Testis (tissue), 5 donors: ENCODE data around the genes KPNB1, HOXB4, HOXB3 and HOXB9.

DNA sequence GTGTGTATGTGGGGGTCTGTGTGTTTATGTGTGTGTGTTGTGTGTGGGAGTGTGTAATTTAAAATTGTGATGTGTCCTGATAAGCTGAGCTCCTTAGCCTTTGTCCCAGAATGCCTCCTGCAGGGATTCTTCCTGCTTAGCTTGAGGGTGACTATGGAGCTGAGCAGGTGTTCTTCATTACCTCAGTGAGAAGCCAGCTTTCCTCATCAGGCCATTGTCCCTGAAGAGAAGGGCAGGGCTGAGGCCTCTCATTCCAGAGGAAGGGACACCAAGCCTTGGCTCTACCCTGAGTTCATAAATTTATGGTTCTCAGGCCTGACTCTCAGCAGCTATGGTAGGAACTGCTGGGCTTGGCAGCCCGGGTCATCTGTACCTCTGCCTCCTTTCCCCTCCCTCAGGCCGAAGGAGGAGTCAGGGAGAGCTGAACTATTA lies 13.4 kb upstream of the EFCAB13 start:
- PRO-cap, 3 experiments, result no peak in any of the 3 experiments
- RAMPAGE, long total RNA, 2 experiments, result no peak in any of the 2 experiments
- RRBS, result no CpG with 5 or more reads among the region's 2 CpGs

GRCh38 chr17:47648626-47649035 lies 1.1 kb upstream of the KPNB1 start:
- PRO-cap, 3 experiments, result no peak in any of the 3 experiments
- RAMPAGE, long total RNA, 2 experiments, result no peak in any of the 2 experiments
- RRBS, result 5% methylated on average over 1 of the region's 11 CpGs

- PRO-cap, 3 experiments, result peak in 3 of 3 experiments; most common plus-strand start chr17:47649965 (in 3); most common minus-strand start chr17:47650513 (in 2)
- RAMPAGE, long total RNA, 2 experiments, result start-site peak on the plus strand in 2 of 2 experiments, at chr17:47649829-47650393 at its widest, 35 to 199 reads per replicate
- RRBS, result 1% methylated on average over 15 of the region's 93 CpGs
These were observed at the start of gene KPNB1 for GRCh38 chr17:47649672-47650681. Gene KPNB1, plus strand, starts transcription at chr17:47649919.

GRCh38 chr17:47673275-47674383 lies 20.3 kb upstream of the TBKBP1 start:
- PRO-cap, 3 experiments, result no peak in any of the 3 experiments
- RAMPAGE, long total RNA, 2 experiments, result no peak in any of the 2 experiments
- RRBS, result no CpG with 5 or more reads among the region's 9 CpGs

- PRO-cap, 3 experiments, result no peak in any of the 3 experiments
- RAMPAGE, long total RNA, 2 experiments, result no peak in any of the 2 experiments
- RRBS, result no CpG with 5 or more reads among the region's 3 CpGs
These were observed 13.7 kb upstream of the TBKBP1 start for GRCh38 chr17:47680236-47680708.

DNA sequence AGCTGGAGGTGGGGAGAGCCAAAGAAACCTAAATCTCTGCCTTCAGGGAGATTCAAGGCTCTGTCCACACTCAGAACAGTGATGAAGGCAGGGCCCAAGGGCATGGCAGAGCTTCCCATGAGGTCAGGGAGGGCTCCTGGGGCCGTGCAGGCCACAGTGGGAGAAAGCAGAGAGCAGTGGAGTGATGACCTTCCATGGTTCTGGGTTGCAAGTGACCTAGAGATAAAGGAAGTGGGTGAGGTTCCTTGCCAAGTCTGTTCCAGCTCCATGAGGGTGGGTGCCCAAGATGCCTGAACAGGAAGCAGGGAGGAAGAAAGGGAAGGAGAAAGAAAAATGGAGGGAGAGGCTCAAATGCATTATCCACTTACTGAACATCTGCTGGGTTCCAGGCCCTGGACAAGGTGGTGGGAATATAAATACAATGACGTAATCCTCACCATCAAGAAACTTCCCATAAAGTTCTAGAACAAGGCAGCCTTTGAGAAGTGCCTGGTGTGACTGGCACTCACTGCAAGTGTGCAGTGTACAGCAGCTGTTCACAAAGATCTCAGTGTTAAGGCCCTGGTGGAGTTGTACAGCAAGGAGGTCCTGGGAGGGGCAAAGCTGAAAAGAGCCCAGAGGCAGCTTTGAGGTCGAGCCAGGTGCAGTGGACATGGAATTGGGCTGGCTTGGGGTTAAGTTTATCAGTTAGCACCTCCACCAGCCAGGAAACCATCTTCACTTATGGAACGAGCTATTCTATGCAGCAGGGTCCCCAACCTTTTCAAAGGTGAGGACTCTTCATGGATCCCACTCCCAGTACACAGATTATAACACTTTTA lies 13.4 kb downstream of the TBKBP1 start:
- PRO-cap, 3 experiments, result no peak in any of the 3 experiments
- RAMPAGE, long total RNA, 2 experiments, result no peak in any of the 2 experiments
- RRBS, result no CpG with 5 or more reads among the region's 4 CpGs

GRCh38 chr17:47734659-47735489 lies 1.8 kb downstream of the TBX21 start:
- PRO-cap, 3 experiments, result no peak in any of the 3 experiments
- RAMPAGE, long total RNA, 2 experiments, result no peak in any of the 2 experiments
- RRBS, result 57% methylated on average over 4 of the region's 14 CpGs

DNA sequence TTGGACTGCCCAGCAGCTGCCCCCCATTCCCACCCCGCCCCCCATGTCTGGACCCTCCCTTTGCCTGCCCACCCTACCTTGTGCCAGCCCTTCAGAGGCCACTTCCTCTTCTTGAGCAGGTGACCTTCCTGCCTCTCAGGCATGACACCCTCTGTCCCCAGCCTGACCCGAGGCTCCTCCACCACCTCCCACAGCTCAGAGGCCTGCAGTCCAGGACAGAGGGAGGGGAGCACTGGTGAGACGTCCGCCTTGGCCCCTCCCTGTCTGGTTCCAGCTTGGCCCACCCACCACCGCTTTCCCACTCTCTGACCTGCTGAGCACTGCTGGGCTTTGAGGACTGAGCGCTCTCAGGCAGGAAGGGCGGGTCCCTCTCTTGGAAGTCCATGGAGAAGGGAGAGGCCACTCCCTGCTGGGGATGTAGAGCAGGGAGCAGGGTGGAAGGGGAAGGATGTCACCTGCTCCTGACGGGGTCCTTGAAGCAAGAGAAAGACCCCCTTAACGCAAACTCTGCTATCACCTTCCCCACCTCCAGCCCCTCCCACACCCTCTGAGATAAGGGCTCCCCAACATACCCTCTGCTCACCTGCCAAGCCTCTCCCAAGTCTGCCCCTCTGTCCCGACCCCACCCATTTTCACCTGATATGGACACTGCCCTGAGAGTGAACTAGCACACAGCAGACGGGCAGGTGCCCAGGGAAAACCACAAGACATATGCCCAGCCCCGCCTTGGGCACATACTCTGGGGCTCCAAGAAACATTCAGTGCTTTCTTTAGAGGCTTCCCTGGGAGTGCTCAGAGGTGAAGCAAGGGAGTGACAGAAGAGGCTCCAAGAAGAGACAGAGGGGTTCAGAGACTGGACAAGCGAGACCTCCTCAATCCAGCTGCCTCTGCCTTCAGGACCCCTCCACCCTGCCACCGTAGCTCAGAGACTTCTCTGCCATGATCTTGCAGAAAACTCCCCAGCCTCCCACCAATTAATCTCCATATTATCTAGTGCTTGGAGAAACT lies 1.4 kb downstream of the OSBPL7 start:
- PRO-cap, 3 experiments, result no peak in any of the 3 experiments
- RAMPAGE, long total RNA, 2 experiments, result no peak in any of the 2 experiments
- RRBS, result no CpG with 5 or more reads among the region's 14 CpGs

GRCh38 chr17:47844096-47844722 lies 3.1 kb upstream of the SCRN2 start:
- PRO-cap, 3 experiments, result no peak in any of the 3 experiments
- RAMPAGE, long total RNA, 2 experiments, result no peak in any of the 2 experiments
- RRBS, result no CpG with 5 or more reads among the region's 7 CpGs

DNA sequence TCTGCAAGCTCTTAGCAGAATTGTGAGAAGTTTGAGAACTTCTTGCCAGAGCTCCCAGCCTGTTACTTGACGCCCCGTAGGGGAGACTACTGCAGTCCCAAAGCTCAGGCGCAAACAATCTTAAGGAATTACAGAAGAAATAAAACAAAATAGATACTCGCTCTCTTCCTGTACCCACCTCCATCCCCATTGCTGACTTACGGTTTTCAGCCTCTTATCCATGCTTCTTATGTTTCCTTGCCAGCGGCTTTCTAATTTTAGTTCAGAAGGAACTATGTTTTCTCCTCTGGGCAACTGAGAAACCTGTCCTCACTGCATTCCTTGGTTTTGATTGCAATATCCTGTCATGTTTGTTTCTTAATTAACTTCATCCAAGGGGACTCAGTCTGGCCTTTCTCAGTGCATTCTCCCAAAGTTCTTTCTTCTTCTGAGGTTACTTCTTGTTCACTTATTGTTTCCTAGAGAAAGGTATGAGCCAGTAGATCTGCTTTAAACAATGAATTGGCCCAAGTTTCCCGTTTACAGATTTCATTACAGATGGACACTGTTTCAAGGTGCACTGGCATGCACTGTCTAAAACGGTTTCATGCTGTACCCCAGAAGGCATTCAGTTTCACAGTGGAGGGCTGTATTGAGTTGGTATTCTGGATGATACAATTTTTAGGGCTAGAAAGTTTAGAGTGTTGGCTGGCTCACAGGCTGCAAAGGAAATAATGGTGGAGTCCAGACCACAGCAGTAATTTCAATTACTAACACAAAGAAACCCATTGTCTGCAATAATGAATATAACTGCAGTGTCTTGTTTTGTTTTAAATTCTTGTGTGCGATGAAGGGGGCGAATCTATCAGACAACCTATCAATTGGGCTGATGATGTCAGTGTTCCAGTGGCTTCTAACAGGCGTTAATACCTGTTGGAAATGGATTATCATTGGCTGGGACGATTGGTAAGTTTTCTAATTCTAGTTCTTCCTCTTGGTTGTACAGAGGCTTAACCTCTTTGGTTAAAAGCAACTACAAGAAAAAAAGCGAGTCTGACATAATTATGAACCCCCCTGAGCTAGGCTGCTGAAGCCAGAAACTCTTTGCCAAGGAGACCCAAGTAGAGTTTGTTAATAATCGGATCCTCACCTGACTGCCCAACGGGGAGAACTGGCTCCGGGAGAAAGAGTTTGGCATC lies 1.3 kb downstream of the SP2 start:
- PRO-cap, 3 experiments, result no peak in any of the 3 experiments
- RAMPAGE, long total RNA, 2 experiments, result no peak in any of the 2 experiments
- RRBS, result no CpG with 5 or more reads among the region's 16 CpGs

DNA sequence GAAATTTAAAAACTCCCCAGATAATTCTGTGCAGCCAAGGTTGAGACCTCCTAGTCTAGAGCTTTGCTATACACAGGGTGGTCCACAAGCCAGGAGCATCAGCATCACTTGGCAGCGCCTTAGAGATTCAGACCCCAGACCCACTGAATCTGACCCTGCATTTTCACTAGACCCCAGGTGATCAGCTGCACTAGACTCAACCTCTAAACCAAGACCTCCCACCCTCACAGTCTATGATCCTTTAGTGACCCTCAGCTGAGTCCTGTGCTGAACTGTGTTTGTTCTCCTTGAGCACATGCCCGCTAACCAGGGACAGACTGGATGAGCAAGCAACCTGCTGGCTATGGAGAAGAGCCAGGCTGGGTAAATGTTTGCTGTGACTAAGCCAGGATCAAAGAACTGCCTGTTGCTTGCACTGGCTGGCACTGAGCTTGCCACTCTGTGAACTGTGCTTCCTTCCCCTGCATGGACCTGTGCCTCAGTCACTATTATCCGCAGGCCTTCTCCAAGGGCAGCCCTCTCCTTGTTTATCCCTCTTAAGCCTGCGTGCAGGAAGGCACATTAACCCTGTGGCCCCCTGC lies 7.2 kb downstream of the PNPO start:
- PRO-cap, 3 experiments, result no peak in any of the 3 experiments
- RAMPAGE, long total RNA, 2 experiments, result no peak in any of the 2 experiments
- RRBS, result no CpG with 5 or more reads among the region's 4 CpGs

- PRO-cap, 3 experiments, result no peak in any of the 3 experiments
- RAMPAGE, long total RNA, 2 experiments, result no peak in any of the 2 experiments
- RRBS, result no CpG with 5 or more reads among the region's 3 CpGs
These were observed 4.8 kb upstream of the CDK5RAP3 start for GRCh38 chr17:47965988-47966676.

- PRO-cap, 3 experiments, result peak in 1 of 3 experiments; most common minus-strand start chr17:48100788 (in 1)
- RAMPAGE, long total RNA, 2 experiments, result no peak in any of the 2 experiments
- RRBS, result no CpG with 5 or more reads among the region's 18 CpGs
These were observed 752 bp downstream of the CBX1 start for GRCh38 chr17:48100530-48100922.

GRCh38 chr17:48265552-48266271 lies 158.1 kb downstream of the SNX11 start:
- PRO-cap, 3 experiments, result no peak in any of the 3 experiments
- RAMPAGE, long total RNA, 2 experiments, result no peak in any of the 2 experiments
- RRBS, result no CpG with 5 or more reads among the region's 3 CpGs

- PRO-cap, 3 experiments, result no peak in any of the 3 experiments
- RAMPAGE, long total RNA, 2 experiments, result no peak in any of the 2 experiments
- RRBS, result no CpG with 5 or more reads among the region's 2 CpGs
These were observed 10.7 kb upstream of the SKAP1 start for GRCh38 chr17:48440707-48441203.

DNA sequence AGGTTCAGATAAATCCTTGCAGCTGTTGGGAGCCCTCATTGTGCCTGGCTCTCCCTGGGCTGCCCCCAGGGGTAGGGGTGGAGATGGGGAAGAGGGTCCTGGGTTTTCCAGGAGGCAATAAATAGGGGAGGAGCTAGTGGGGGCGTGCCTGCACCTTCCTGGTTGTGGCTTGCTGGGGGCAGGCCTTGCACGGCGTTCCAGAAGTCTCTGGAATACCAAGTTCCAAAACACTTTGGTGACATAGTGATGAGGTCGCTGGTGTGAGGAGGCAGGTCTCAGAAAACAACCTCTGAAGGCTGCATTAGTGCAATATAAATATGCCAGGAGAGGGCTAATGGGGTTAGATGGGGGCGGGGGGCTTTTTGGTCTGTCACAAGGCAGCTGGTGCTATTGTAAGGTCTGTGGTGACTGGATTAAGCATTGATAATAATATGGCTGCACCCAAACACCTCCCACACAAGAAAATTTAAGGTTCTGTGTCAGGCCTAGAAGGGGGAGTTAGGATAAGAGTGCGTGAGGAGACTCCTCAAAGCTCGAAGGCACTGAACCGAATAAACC lies 2.1 kb downstream of the HOXB1 start:
- PRO-cap, 3 experiments, result peak in 2 of 3 experiments; most common plus-strand start position 243 of the sequence (in 1); most common minus-strand start position 174 of the sequence (in 2)
- RAMPAGE, long total RNA, 2 experiments, result no peak in any of the 2 experiments
- RRBS, result no CpG with 5 or more reads among the region's 8 CpGs

DNA sequence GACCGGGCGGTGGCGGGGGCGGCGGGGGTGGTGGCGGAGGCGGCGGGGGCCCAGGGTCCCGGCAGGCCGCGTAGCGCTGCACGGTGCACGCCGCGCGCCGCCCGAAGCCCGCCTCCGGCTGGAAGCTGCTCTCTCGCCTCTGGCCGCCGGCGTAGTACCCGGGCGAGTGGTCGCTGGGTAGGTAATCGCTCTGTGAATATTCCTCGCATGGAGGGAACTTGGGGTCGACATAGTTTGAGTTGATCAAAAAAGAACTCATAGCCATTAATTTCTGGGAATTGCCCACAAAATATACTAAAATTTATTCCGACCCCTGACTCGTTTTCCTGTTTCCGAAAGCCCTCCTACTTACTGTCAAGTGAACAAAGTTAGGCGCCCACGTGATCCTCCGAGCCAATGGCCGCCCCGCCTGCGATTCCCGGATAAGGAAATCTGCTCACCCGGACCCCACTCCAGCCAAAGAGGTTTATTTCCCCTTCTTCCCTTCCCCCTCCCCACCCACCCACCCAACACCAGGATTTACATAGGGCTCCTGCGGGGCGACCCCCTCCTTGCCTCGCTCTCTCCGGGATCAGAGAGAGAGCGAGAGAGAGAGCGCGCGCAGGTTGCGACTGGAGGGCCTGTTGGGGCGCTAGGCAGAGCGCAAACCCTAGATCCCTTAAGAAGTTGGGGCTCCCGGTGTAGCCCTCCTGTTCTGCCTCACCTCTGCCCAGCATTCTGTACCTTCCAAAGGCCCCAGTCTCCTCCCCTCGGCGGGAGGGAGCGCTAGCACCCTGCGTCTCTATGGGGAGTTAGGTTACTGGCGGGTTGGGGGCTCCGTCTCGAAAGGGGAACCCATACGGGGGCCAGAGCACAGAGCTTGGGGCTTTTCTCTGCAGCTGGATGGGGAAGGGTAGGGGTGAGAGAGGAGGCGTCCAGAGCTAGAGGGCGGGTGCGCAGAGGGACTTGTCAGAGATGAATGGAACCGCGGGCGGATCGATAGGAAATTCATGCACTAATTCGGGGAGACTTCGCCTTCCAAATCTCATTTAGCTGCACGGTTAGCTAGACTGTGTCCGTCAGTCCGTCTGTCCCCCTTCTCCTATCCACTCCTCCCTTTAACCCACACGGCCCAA lies at the start of gene HOXB4:
TSS of gene HOXB4 (minus strand) at position 296 of the 1,115 bp plus-strand sequence.
- PRO-cap, 3 experiments, result peak in 2 of 3 experiments; most common minus-strand start position 328 of the sequence (in 2)
- RAMPAGE, long total RNA, 2 experiments, result no peak in any of the 2 experiments
- RRBS, result 2% methylated on average over 23 of the region's 75 CpGs

GRCh38 chr17:48588407-48589148 lies 1.5 kb downstream of the HOXB3 start:
- PRO-cap, 3 experiments, result no peak in any of the 3 experiments
- RAMPAGE, long total RNA, 2 experiments, result no peak in any of the 2 experiments
- RRBS, result no CpG with 5 or more reads among the region's 3 CpGs

- PRO-cap, 3 experiments, result no peak in any of the 3 experiments
- RAMPAGE, long total RNA, 2 experiments, result no peak in any of the 2 experiments
- RRBS, result no CpG with 5 or more reads among the region's 20 CpGs
These were observed at the start of gene HOXB3 for GRCh38 chr17:48589974-48590798. Gene HOXB3, minus strand, starts transcription at chr17:48590241.

GRCh38 chr17:48625491-48626408 lies at the start of gene HOXB9:
Gene HOXB9, minus strand, starts transcription at chr17:48626358.
- PRO-cap, 3 experiments, result peak in 1 of 3 experiments; most common minus-strand start chr17:48625856 (in 1)
- RAMPAGE, long total RNA, 2 experiments, result no peak in any of the 2 experiments
- RRBS, result 1% methylated on average over 33 of the region's 83 CpGs